Right cardiac atrium (tissue), 1 donor: ENCODE measurements around the gene UBC.

- PRO-cap, result no peak
These were observed 79.0 kb downstream of the NCOR2 start for GRCh38 chr12:124488452-124488866.

DNA sequence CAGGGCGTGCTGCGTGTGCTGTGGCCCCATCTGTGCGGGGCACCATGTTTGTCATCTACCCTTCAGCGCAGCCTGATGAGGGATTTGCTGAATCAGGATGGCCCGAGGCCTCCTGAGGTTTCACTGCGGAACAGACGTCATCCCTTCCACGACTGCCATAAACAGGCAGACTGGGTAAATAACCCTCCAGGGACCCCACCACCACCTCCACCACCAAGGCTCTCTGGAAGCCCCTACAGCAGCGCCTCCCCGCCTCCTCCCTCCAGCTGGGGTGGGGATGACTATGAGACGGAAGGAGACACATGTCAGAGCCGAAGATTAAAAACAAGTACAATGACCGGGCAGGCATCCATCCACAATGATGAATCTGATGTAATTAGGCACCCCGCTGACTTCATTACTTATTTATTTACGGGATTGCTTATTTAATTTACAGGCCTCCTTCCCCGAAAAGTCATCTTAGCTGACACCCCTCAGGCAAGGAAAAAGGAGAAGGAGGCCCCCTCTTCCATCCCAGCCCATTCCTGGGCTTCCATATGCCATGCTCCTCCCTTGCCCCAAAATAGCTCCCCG is 39.4 kb downstream of the NCOR2 start:
- PRO-cap, result no peak

GRCh38 chr12:124565818-124566141 is 1.6 kb downstream of the NCOR2 start:
- PRO-cap, result no peak

DNA sequence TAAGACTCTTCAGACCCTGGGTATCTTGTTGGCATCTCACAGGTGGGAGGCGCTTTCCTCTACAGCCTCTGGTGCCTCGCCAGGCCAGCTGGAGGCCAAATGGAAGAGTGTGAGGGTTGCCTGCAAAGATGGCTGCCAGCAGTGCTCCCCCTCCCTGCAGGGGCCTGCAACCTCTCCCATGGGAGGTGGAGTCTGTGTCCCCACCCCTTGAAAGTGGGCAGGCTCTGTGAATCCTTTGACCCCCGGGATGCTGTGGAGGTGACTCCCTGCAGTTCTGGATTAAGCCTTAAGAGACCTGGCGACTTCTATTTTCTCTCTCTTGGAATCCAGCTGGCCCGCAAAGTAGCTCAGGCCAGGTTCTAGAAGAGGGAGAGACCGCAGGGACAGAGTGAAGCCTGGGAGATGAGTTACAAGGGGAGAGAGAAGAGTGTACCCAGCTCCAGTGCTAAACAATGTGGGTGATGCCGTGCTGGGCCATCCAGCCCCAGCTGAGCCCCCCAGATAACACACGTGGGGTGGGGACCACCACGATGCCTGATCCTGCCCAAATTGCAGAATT is 37.9 kb upstream of the NCOR2 start:
- PRO-cap, result no peak

DNA sequence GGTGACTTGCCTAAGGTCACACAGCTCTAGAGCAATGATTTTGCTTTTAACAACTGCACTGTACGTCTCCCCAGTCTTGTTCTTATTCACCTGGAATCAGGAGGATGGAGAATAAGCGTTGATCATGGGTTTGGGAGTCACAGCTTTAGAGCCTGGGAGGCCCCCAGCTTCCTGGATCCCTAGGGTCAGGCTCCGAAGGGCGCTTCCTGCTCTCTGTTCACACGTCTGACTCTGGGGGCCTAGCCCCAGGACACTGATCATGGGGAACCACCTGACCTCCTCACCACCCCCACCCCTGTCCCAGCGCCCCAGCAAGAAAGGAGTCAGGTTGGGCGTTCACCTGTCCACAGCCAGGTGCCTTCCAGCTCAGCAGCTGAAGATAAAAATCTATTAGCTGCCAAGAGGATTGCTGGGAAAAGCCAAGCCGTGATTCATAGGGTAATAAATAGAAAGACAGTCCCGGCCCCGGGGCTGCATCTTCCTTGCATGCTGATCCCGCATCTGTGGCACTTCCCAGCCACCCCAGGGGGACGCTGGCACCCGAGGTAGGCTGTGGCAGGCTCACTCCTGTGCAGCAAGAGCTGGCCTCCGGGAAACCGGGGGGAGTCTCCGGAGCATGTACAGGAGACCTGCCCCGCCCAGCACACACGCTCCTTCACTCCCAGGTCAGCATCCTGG is 70.1 kb upstream of the NCOR2 start:
- PRO-cap, result no peak

DNA sequence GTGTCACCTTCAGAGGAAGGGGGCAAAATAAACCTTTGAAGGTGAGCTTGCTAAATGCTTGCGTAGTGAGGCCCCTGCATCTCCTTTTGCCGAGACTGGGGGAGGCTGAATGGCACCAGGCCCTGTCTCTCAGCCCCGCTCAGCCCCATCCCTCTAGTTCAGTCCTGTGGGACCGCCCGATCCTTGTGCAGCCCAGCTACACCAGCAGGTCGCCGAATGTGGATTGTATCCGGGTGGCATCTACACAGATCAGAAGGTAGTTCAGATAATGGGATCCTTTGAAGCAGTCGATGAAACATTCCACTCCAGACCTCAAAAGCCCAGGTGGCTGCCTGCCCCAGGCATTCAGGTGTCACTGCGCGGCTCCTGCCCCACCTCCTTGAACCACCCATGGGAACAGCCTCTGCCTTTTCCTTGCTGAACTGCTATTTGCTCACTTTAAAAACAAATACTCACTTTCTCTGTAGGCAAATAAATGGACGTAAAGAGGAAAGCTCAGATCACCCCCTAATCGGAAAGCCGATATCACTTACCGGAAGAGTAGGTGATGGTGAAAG is 100.2 kb upstream of the NCOR2 start:
- PRO-cap, result no peak

DNA sequence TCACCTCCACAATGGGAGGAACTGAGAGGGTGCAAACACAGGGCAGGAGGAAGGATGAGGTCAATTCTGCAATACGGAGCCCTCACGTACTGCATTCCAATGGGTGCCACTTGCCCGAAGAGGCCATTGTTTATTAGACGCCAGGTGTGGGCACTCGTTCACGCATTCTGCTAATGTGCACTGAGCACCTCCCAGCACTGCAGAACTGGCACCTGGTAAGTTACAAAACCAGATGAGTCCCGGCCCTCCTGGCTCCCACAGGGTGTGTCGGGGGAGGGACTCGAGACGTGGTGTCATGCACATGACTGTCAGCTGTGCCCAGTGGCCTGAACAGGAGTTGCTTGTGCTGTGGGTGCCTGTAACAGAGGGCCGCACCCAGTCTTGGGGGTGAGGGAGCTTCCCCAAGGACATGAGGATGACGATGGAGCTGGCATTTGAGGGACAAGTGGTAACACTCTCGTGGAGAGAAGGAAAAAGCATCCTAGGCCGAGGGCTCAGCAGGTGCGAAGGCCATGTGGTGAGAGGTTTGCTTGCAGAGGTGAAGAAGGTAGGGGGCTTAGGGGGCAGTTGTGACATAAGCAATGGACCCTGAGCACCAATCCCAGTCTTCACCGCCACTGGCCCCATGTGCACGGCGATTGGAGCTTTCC is 146.7 kb downstream of the SCARB1 start:
- PRO-cap, result no peak

DNA sequence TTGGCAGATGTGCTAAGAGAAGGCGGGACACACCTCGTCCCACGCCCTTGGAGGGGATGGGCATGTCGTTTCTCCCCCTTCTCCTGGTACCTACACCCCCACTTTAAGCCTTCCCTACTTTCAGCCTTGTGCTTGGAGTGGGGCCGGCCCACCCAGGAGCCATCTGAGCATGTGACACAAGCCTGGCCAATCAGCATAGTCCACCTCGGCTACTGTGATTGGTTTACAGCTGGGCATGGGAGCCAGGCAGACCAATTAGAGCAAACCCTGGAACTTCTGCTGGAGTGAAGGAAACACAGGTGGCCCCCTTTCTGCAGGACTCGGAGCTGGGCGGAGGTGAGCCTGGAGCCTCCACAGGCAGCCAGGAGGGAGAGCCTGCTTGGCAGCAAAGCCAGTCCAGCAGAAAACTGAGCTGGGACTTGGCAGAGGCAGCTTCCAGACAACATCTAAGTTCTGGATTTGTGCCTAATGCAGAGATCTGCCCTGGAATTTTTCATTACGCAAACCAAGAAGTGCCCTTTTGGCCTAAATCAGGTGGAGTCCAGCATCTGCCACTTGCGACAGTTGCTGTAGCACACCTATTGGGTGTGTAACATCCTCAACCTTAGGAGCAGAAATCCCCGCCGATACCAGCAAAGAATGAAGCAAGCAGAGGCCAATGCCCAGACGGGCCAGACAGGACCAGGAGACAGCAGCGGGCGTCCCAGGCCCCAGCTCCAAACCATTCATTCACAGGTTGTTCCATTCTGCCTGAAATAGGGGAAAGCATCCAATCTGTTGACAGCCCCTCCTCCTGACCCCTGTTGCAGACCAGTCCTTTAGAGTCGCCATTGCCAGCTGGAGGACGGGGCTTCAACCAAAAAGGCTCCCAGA is 59.5 kb downstream of the SCARB1 start:
- PRO-cap, result unidirectional peak, plus-strand start at position 305 of the sequence

DNA sequence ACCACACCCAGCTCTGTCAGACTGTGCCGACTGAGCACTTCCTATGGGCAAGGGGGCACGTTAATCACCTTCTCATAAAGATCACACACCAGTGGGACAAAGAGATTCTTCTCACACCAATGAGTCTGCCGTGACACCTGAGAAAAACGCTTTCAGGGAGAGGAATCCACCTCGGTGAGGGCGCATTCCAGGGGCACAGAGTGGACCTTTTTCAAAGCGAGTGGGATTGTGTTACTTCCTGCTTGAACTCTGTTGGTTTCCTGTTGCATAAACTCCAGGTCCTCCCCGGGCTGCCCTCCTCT is 17.5 kb upstream of the SCARB1 start:
- PRO-cap, result no peak

- PRO-cap, result bidirectional peak, plus-strand start at chr12:124914202, minus-strand start at chr12:124914091; bidirectional peak, plus-strand start at chr12:124914966, minus-strand start at chr12:124914650
These were observed at the start of gene UBC for GRCh38 chr12:124913869-124914722. Gene UBC (minus strand): TSS chr12:124914650.

- PRO-cap, result no peak
These were observed 8.5 kb downstream of the AACS start for GRCh38 chr12:125073702-125074097.

- PRO-cap, result no peak
These were observed 5.8 kb downstream of the TMEM132B start for GRCh38 chr12:125191973-125192380.

DNA sequence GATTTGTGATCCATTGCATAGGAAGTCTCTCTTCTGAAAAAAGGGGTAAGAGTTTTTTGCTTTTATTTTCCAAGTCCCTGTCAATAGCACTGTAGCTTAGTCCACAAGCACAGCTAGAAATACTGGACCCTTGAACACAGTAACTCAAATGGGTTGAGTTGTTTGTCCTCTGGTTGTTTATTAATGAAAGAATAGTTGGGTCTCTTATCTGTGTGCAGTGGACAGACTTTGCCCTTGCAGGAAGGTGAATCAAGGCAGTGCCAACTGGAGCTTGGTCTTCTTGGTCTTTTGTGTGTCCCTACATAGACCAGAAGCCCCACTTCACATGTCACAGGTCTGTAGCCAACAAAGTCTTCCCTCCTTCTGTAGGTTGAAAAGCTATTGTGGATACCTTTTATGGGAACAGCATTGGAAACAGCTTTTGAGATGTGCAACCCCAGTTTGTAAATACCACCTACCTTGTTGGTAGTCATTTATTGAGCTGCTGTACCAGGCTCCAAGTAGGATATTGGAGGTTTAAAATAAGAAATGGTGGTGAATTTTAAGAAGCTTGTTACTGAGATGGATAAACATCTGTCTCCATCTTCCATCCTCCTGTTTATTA is 201.1 kb downstream of the TMEM132B start:
- PRO-cap, result no peak

- PRO-cap, result no peak
These were observed 979.8 kb downstream of the TMEM132B start for GRCh38 chr12:126165889-126166543.

- PRO-cap, result no peak
These were observed 1005.1 kb downstream of the TMEM132B start for GRCh38 chr12:126190952-126192074.

DNA sequence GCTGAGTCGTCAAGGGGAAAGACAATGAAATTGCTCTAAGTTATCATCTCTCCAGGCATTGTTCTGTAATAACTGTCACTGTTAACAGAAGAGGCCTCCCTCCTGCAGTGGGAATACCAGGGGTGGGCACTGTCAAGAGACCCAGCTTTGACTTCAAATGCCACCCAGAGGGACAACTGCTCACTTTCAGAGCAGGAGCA is 1256.1 kb downstream of the TMEM132B start:
- PRO-cap, result no peak

GRCh38 chr12:126787240-126787733 is 1479.7 kb upstream of the TMEM132C start:
- PRO-cap, result no peak

GRCh38 chr12:126907848-126908534 is 1359.0 kb upstream of the TMEM132C start:
- PRO-cap, result no peak

DNA sequence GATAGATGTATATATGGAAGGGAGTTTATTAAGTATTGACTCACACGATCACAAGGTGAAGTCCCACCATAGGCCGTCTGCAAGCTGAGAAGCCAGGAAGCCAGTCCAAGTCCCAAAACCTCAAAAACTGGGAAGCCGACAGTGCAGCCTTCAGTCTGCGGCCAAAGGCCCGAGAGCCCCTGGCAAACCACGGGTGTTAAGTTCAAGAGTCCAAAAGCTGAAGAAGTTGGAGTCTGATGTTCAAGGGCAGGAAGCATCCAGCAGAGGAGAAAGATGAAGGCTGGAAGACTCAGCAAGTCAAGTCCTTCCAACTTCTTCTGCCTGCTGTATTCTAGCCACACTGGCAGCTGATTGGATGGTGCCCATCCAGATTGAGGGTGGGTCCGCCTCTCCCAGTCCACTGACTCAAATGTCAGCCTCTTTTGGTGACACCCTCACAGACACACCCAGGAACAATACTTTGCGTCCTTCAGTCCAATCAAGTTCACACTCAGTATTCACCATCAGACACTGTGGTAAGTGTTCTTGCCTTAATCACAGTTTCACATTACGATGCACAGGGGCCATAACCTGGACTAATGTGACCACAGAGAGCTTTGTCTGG is 1084.8 kb upstream of the TMEM132C start:
- PRO-cap, result no peak

- PRO-cap, result no peak
These were observed 950.0 kb upstream of the TMEM132C start for GRCh38 chr12:127316938-127317347.